GM23338 (cell line): ENCODE measurements around the gene TMEM184B.

GRCh38 chr22:37911232-37911637, 5.1 kb downstream of the MICALL1 start:
- PRO-cap: no peak
- RAMPAGE, long total RNA: no peak

- PRO-cap: bidirectional peak, plus-strand start at chr22:38016661, minus-strand start at chr22:38016378
- RAMPAGE, long total RNA: no peak
Measured at GRCh38 chr22:38016236-38016479, 31.8 kb upstream of the SOX10 start.

- PRO-cap: no peak
- RAMPAGE, long total RNA: no peak
Measured at GRCh38 chr22:38126272-38127132, 16.0 kb upstream of the BAIAP2L2 start.

DNA sequence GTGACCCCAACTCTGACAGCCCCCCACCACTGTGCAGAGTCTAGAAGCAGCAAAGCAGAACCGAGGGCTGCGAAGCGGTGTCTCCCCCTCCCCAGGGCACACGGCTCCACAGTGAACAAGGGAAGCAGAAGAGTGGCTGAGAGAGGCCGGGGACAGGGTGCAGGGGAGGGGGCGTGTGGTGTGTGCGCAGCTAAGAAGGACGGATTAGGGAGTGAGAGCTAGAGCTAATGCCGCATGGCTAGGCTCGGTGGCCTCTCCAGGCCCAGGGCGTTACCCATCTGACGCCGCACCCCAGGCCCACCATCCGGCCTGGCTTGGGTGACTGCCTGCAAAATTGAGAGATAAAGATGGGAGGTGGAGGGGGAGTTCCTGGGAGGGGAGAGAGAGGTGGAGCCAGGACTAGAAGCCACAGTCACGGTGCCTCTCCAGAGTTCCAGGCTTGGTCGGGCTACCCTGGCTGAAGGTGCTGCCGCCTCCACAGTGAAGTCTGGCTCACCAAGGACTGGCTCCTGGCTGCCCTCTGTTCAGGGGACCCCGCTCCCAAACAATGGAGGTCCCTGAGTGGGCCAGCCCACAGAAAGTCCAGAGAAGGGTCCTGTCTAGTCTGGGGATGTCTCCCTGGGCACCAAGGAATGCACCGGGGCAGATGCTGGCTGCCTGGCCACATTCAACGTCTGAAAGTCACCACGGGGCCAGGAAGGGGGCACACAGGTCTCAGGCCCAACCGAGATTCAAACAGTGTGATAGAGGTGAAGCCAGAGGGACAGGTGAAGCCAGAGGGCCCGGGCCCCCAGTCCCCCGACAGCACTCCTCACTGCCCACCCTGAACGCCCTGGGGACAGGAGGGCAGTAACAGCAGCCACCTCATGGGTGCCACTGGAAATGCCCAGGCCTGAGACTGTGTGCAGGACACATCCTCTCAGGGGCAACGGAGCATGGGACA, 16.9 kb upstream of the BAIAP2L2 start:
- PRO-cap: no peak
- RAMPAGE, long total RNA: no peak

DNA sequence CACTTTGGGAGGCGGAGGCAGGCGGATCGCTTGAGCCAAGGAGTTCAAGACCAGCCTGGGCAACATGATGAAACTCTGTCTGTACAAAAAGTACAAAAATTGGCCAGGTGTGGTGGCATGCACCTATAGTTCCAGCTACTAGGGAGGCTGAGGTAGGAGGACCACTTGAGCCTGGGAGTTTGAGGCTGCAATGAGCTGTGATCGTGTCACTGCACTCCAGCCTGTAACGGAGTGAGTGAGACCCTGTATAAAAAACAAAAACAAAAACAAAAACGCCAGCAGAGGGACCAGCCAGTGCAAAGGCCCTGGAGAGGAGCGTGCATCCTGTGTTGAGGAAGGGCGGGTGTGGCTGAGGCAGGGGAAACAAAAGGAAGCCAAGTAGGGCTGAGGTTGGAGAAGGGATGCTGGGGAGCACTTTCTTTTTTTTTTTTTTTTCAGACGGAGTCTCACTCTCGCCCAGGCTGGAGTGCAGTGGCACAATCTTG, 9.1 kb downstream of the MAFF start:
- PRO-cap: no peak
- RAMPAGE, long total RNA: no peak

- PRO-cap: unidirectional peak, plus-strand start at chr22:38214251
- RAMPAGE, long total RNA: no peak
Measured at GRCh38 chr22:38214130-38214322, 12.2 kb downstream of the MAFF start.

- PRO-cap: no peak
- RAMPAGE, long total RNA: no peak
Measured at GRCh38 chr22:38220179-38221181, 18.7 kb downstream of the MAFF start.

GRCh38 chr22:38257196-38257790, 15.5 kb downstream of the TMEM184B start:
- PRO-cap: no peak
- RAMPAGE, long total RNA: no peak

DNA sequence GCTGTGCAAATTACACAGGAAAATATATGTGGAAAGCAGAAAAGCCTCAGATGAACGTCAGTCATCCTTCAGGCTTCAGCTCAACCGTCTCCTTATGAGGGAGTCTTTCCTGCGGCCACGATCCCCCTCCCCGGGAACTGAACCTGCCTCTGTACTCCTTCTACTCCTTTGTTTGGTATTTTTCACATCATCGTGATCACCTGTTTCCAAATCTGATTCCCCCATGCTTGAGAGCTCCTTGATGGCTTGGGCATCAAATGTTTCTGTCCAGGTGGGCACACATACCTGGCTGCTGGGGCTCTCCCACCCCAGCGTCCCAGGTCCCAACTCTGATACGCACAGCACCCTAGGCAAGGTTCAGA, 1.4 kb downstream of the TMEM184B start:
- PRO-cap: no peak
- RAMPAGE, long total RNA: no peak

DNA sequence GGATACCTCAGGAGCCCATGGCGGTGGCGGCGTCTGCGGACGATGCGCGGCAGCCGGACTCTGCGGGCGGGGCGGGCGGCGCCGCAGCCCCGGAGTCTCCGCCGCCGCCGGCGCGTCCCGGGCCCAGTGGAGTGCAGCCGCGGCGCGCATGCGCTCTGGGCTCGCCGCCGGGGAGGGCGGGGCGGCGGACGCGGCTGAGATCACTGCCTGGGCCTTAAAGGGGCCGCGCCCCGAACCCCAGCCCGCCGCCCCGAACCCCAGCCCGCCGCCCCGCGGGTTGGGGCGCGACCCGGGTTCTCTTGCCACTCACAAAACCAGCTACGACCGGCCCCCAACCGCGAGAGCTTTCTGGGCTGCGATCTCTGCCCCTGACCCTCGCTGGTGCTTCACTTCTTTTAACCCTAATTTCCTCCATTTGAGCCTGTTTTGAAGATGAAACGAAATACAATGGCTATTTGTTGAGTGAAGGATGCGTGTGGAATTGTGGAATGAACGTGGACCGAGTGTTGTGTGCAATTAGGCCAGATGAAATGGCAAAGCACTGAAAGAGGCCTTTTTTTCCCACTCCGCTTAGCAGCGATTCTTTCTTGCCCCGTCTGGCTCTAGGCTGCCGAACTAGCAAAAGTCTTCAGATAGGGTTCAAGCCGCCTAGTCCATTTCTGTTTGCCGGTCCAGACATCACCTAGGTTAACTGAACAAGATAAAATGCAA, at the start of gene TMEM184B:
TSS of gene TMEM184B (minus strand) at position 133 of the 711 bp plus-strand sequence.
- PRO-cap: bidirectional peak, plus-strand start at position 203 of the sequence, minus-strand start at position 128 of the sequence
- RAMPAGE, long total RNA: no peak

DNA sequence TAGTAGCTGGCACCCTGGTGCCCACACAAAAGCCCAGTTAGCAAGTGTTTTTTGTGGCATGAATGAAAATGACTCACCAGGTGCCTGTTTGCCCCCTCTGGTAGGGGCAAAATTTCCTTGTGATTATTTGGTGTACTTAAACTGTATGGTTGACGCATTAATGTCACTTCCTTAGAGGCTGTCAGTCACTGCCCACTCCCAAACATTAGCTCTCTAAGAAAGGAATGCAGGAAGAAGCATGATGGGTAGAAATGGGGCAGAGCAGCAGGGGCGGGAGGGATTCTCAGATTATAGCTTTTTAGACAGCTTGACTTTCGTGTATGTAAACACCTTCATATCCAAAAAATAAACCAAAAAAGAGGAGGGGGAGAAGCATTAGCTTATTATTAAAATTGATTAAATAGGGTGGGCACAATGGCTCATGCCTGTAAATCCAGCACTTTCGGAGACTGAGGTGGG, 15.9 kb upstream of the TMEM184B start:
- PRO-cap: no peak
- RAMPAGE, long total RNA: no peak

DNA sequence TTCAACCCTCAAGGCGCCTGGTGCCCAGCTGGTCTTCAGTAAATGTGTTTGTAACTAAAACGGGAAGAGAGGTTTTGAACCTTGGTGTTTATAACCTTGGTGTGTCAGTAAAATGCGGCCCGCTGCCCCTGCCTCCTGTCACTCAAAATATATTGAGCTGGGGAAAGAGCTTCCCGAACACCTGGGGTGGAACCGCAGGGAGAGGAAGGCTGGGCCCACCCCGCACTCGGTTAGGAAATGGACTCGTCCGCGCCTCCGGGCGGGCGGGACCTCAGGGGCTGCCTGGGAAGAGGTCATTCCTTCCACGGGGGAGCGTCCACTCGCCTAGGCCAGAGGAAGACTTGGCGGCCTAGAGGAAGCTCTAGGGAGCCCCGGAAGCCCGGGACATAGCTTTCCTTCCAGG, 4.6 kb upstream of the KDELR3 start:
- PRO-cap: unidirectional peak, plus-strand start at position 332 of the sequence
- RAMPAGE, long total RNA: no peak

- PRO-cap: no peak
- RAMPAGE, long total RNA: no peak
Measured at GRCh38 chr22:38670764-38671470, 10.8 kb upstream of the TOMM22 start.

DNA sequence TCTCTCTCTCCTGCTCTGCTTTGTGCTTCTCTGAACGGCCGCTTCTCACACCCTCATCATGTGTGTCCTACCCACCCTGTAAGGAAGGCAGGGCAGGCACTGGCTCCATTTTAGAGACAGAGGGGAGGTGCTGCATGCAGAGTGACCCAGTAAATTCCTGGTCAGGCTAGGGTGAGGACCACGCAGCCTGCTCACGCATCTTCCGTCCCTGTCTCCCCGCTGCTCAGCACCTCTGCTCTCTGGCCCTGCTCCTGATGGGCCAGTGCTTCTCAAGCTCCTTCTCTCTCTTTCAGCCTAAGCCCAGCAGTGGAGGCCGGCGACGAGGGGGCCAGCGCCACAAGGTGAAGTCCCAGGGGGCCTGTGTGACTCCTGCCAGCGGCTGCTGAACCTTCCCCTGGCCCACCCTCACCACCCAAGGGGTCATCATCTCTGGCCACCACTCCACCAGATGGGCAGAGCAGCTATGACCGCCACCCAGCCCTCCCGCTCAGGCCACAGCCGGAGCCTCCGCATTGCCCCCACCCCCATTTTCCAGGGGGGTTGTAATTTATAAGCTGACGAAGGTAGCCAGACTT, 24.7 kb downstream of the GTPBP1 start:
- PRO-cap: no peak
- RAMPAGE, long total RNA: no peak

DNA sequence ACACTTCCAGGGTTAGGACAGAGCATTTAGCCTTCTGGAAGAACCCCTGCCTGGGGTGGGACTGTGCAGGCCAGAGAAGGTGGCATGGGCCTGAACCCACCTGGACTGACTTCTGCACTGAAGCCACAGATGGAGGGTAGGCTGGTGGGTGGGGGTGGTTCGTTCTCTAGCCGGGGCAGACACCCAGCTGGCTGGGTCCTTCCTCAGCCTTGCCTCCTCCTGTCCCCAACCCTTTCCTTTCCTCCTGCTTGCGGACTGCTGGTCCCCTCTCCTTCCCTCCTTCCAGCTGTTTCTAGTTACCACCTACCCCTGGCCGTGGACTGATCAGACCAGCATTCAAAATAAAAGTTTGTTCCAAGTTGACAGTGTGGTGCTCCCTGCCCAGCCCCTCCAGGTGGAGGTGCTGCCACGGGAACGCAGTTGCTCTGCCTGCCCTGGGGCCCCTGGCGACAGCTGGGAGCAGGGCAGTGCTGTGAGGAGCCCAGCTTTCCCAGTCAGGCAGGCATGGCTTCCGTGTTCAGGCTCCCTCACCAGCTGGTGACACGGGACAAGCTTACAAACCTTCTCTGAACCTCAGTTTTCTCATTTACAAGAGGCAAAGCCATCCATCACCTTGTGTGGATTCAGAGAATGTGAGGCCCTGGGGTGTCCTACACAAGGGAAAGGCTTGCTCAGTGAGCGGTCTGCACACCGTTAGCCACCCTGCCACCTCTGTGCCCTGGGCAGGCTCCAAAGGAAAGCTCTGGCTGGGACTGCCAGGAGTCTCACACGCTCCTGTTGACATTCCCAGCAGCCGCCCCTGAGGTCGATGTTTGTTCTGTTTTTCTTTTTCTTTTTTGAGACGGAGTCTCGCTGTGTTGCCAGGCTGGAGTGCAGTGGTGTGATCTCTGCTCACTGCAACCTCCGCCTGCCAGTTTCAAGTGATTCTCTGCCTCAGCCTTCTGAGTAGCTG, 23.6 kb downstream of the SUN2 start:
- PRO-cap: no peak
- RAMPAGE, long total RNA: no peak

DNA sequence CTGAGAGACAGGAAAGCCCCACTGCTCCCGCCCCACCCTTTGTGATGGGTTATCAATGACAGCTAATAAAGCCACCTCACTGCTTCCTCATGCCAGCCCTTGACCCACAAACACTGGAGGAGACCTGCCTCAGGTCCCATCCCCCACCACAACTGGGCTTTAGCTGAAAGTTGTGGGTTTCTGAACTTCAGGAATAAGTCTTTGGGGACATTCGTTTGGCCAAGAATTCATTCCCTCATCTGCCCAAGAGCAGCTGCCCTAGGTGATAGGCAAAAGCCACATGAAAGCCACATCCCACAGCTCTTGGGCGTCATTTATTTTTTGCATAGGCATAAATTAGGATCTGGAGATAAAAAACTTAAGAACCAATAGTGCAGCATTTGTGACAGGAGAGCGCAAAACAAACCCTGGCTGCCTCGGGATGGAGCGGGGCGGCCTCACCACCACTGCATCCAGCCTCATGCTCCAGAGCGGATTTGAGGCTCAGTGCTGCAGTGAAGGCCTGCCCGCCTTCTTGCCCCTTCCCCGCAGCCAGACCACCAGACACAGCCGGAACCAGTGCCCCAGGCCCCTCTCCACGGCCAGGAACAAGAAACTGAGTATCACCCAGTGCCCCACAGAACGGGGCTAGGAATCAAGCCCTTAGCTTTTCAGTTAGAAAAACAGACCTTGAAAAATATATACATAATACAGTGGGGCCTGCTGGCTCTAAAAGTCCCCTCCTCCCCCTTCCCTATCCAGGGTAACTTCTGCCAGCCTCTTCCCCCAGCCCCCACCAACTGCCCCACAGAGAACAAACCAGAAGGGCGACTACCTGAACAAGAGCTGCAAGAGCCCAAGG, 21.1 kb downstream of the SUN2 start:
- PRO-cap: no peak
- RAMPAGE, long total RNA: no peak

DNA sequence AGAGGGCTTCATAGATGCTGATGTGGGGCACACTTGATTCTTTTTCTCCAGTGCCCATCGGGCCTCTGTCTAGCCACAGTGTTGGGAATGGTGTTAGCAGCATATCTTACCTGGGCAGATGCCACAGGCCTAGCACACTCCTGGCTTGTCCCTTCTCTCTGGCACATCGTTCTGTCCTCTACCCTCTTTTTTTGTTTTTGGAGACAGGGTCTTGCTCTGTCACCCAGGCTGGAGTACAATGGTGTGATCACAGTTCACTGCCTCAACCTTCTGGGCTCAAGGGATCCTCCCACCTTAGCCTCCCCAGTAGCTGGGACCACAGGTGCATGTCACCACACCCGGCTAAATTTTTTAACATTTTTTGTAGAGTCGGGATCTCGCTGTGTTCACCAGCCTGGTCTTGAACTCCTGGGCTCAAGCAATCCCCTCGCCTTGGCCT, 19.1 kb downstream of the SUN2 start:
- PRO-cap: no peak
- RAMPAGE, long total RNA: no peak

GRCh38 chr22:38749666-38750205, 6.1 kb downstream of the SUN2 start:
- PRO-cap: no peak
- RAMPAGE, long total RNA: no peak

GRCh38 chr22:38943327-38943725, 14.1 kb upstream of the APOBEC3A start:
- PRO-cap: no peak
- RAMPAGE, long total RNA: no peak

DNA sequence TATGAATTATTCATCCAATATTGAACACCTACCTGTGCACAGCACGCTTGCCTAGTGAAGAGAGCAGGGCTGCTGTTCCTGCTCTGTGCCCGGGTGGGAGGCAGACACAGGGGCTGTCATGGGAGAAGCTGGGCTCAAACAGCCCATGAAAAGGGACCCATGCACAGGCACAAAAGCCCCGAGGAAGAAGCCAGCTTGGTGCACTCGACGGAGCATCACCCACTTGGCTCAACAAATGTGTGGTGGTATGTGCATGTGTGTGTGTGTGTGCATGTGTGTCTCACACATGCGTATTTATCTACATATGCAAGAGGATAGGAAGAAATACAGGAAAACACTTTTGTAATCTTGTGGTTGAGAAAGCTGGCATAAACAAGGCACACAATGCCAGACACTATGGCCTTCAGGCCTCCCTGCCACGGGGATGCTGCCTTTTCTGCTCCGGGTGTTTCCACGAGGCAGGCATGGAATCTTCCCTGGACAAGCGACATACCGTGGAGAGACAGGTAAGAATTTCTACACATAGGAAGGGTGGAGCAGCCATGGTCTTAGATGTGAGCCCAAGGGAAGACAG, 5.0 kb upstream of the APOBEC3A start:
- PRO-cap: no peak
- RAMPAGE, long total RNA: no peak